Body of pancreas (tissue), 2 donors: ENCODE data around the gene GPX8.

DNA sequence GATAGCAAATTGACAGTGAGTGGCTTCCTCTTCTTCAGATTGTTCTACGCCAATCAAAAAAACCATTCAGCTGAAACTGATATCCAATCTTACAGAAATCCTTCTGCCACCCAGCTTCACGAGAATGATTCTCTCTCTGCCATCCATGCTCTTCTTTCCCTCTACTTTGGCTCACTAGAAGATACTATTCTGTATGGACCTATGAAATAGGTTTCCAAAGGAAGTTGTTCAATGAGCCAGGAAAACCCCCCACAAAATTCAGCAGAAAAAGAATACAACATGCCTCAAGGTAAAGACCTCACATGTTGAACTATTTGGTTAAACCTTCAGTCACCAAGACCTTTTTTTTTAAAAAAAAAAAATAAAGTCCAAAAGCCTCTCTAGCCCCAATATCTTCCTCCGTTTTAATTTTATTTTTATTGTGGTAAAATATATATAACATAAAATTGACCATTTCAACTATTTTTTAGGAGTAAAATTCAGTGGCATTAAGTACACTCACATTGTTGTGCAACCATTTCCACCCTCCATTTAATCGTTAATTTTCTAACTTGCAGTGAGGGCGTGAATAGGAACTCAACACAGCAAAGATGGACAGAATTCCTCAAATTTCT lies 366.3 kb downstream of the NDUFS4 start:
- PRO-cap = no peak
- RAMPAGE, long total RNA, 2 experiments = no peak in any of the 2 experiments

DNA sequence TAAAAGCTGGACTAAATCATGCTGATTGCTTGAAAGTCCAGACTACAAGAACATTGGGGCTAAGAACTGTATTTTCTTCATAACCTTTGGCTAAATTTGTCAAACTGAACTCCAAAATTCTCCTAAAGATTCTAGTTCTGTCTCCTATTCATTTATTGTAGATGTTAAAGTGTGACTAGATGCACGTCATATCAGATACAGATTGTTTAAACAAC lies 265.2 kb downstream of the ARL15 start:
- PRO-cap = no peak
- RAMPAGE, long total RNA, 2 experiments = no peak in any of the 2 experiments

GRCh38 chr5:54295530-54296256 lies 14.7 kb downstream of the ARL15 start:
- PRO-cap = no peak
- RAMPAGE, long total RNA, 2 experiments = no peak in any of the 2 experiments

- PRO-cap = no peak
- RAMPAGE, long total RNA, 2 experiments = no peak in any of the 2 experiments
These were observed 27.6 kb downstream of the SNX18 start for GRCh38 chr5:54545062-54545637.

GRCh38 chr5:54753638-54753837 lies 231.9 kb downstream of the ESM1 start:
- PRO-cap = no peak
- RAMPAGE, long total RNA, 2 experiments = no peak in any of the 2 experiments

GRCh38 chr5:55159791-55160445 lies at the start of gene GPX8:
GPX8 (plus strand) TSS chr5:55160171.
- PRO-cap = no peak
- RAMPAGE, long total RNA, 2 experiments = no peak in any of the 2 experiments

DNA sequence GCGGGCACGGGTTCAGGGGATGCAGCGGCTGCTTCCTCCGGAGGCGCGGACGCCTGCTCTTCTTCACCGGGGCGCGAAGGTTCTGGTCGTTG lies 189 bp downstream of the CCNO start:
- PRO-cap = no peak
- RAMPAGE, long total RNA, 2 experiments = no peak in any of the 2 experiments

DNA sequence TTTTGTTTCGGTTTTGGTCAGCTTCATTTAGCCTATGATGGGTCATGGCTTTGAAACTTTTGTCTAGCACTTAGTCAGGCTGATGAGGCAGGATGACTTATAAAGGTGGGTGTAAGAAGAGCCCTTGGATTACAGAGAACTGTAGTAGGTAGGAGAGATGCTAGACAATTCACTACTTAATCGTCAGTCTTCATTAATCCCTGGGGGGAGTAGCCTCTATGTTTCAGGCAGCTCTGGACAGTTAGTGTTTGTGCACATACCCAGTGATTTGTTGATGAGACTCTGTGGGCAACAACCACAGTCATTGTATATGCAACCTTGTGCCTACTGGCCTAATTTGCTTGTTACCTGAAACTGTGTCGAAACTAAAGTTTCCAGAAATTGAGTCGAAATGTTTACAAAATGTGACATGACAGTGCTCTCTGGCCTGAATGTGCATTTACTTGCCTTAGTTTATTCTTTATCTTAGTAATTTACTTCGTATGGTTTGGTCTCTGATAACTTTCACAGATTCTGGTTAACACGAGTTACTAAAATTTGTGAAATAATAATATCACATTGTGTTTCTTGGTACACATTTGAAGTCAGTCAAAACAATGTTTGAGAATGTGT lies 113.4 kb downstream of the MTREX start:
- PRO-cap = no peak
- RAMPAGE, long total RNA, 2 experiments = no peak in any of the 2 experiments

DNA sequence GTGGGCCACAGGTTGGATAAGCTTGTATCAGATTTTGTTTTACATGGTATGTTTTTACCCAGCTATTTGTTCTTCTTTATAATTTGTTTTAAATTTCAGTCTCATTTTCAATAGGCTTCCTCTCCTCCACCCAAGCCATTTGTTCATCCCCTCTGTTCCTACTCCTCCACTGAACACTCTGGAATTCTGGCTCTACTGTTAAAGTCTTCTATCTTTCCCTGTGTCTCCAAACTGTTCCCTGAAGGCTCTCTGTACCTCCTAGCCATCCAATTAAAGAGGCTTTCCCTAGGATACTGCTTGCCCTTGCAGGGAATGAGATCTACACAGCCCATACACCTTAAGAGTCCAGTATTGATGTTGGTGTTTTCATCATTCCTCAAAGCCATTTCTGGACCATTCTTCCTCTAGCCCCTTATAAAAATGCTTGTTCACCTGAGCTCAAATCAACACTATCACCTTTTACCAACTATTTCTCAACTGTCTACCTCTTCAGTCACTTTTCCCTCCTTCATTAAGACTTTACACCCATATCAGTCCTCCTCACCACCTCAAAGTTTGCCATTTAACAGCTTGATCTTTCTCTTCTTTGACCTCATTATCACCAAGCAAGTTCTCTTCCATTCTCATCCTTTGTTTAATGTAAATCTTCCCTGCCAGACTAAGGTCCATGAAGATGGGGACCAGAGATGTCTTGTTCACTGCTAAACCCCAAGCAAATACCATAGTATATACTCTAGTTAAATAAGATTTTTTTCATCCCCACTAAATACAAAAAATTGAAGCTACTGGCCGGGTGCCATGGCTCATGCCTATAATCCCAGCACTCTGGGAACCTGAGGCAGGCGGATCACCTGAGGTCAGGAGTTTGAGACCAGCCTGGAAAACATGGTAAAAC lies 68.9 kb downstream of the PLPP1 start:
- PRO-cap = no peak
- RAMPAGE, long total RNA, 2 experiments = no peak in any of the 2 experiments

DNA sequence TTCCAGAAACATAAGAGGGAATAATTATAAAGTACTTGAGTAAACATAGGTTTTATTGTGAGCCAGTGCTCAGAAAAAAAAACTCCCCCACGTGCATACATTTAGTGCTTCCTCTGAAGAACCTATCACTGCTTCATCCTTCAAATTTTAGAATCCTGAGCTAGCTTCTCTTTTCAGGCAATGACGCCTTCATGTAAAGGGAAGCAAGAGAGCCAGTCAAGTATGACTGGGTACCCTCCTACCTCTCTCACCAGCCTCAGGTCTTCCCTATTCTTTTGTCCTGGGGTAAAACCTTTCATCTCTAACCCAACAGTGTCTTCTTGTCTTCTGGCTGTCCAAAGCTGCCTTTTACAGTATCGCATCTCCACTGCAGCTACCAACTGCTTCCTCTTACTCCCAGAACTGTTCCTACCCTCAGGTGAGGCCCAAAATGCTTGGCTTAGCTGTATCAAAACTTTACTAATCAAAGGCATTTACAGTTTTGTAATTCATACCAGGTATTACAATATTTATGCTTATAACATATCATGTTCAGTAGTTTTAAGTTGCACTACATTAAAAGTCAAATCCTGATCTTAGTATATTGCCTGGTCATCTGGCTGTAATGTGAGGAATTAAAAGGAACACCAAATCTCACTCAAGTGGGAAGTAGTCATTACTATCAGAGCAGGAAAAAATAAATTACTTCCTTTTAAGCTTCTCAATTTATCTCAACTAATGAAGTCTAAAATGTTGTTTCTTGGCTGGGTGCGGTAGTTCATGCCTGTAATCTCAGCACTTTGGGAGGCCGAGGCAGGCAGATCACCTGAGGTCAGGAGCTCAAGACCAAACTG lies 31.8 kb downstream of the PLPP1 start:
- PRO-cap = no peak
- RAMPAGE, long total RNA, 2 experiments = no peak in any of the 2 experiments

- PRO-cap = no peak
- RAMPAGE, long total RNA, 2 experiments = no peak in any of the 2 experiments
These were observed 24.6 kb downstream of the PLPP1 start for GRCh38 chr5:55510223-55510471.

GRCh38 chr5:55691003-55692272 lies 20.7 kb downstream of the SLC38A9 start:
- PRO-cap = no peak
- RAMPAGE, long total RNA, 2 experiments = no peak in any of the 2 experiments

DNA sequence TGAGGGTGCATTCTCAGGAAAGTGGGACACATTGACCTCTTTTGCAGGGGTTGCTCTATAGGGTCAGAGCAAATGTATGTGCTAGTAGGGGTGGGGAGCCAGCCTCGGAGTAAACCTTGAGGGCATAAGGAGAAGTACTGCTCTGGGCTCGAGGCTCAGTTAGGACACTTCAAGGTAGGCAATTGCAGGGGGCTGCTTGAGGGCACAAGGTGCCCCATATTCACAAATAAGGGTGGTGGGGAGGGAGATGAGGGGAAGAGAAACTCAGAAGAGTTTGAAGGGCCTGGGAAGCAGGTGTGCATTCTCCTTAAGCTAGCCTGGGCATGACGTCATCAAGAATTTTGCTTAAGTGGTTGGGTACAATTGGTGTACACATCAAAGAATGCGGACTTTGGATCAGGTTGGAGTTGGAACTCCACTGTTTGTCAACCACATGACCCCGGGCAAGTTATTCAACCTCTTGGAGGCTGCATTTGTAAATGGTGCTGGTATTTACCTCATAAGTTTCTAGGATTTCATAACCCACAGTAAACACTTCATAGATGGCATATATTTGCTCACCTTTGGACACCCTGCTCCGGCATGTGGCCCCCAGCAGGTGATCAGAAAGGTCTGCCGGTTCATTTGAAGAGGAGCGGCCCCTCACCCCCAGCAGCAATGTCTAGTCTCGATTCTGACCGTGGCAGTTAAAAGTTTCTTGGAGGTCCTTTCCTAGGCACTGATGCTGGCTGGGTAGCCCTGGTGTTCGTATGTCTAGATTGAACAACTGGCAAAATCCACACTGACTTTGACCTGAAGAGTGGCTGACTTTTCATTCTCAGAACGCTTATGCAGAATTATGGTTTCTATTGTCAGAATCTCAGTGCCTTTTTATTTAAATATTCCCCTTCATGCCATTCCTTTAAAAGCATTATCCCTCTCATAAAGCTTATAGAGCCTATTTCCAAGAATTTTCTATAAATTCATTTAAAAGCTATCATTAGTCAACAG lies 60.7 kb downstream of the IL6ST start:
- PRO-cap = no peak
- RAMPAGE, long total RNA, 2 experiments = no peak in any of the 2 experiments

- PRO-cap = no peak
- RAMPAGE, long total RNA, 2 experiments = no peak in any of the 2 experiments
These were observed 48.7 kb downstream of the IL6ST start for GRCh38 chr5:55946089-55946357.

GRCh38 chr5:56126910-56127194 lies 106.3 kb downstream of the ANKRD55 start:
- PRO-cap = no peak
- RAMPAGE, long total RNA, 2 experiments = no peak in any of the 2 experiments

GRCh38 chr5:56159433-56159797 lies 73.7 kb downstream of the ANKRD55 start:
- PRO-cap = no peak
- RAMPAGE, long total RNA, 2 experiments = no peak in any of the 2 experiments

GRCh38 chr5:56221731-56222180 lies 11.4 kb downstream of the ANKRD55 start:
- PRO-cap = no peak
- RAMPAGE, long total RNA, 2 experiments = no peak in any of the 2 experiments

- PRO-cap = no peak
- RAMPAGE, long total RNA, 2 experiments = no peak in any of the 2 experiments
These were observed 94.7 kb upstream of the ANKRD55 start for GRCh38 chr5:56327834-56328227.

- PRO-cap = no peak
- RAMPAGE, long total RNA, 2 experiments = no peak in any of the 2 experiments
These were observed 182.2 kb upstream of the ANKRD55 start for GRCh38 chr5:56415080-56415968.

DNA sequence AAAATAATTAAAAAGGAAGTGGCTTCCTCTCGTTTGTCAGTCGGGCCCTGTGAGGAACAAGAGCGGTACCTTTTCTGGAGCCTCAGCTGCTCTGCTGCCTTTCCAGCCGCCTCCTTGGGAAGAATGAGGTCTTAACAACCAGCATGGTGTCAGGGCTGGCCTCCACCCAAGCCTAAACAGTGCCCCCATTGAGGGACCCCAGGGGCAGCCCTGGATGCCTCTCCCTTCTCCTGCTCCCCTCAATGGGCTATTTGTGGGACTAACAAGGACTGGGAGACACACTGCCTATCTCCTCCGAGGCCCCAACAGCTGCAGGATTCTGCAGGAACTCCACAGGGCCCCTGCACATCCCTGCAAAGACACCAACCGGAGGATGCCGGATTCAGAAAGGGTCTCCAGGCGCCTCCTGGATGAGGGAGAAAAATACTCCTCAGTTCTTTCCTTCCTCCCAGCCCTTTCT lies 155.3 kb upstream of the MAP3K1 start:
- PRO-cap = no peak
- RAMPAGE, long total RNA, 2 experiments = no peak in any of the 2 experiments